ENCODE data around the gene PPBP.

DNA sequence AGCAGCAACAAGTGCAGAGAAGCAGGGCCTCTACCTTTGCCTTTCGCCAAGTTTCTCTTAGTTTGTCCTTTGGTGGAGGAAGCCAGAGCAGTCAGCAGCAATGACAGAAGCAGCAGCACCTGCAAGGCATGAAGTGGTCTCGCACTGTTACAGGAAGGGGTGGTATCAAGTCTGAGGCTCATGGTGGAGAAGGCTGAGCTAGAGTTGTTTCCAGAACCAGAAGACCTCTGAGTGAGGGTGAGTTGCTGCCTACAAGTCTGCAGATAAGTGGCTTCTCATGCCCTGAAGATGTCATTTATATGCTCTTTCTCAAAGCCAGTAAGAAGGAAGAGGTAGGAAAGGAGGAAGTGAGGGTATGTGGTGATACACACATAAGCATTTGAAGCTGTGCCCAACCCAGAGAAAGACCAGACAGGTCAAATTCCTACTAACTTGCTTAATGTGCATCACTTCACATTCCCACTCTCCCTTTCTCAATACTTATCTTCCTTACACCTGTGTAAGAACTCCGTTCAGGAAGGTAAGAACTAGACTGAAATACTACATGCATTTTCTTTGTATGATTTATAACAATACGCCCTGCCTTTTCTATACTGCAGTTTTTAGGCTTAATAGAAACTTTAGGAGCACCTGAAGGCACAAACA, at the start of gene PPBP:
TSS of gene PPBP (minus strand) at position 269 of the 645 bp plus-strand sequence.
- RRBS = no CpG with 5 or more reads among the region's 4 CpGs

- RRBS = no CpG with 5 or more reads among the region's 4 CpGs
Observed at GRCh38 chr4:74096313-74096625, 2.7 kb downstream of the CXCL2 start.

- RRBS = no CpG with 5 or more reads among the region's 6 CpGs
Observed at GRCh38 chr4:74105431-74106172, 6.6 kb upstream of the CXCL2 start.

DNA sequence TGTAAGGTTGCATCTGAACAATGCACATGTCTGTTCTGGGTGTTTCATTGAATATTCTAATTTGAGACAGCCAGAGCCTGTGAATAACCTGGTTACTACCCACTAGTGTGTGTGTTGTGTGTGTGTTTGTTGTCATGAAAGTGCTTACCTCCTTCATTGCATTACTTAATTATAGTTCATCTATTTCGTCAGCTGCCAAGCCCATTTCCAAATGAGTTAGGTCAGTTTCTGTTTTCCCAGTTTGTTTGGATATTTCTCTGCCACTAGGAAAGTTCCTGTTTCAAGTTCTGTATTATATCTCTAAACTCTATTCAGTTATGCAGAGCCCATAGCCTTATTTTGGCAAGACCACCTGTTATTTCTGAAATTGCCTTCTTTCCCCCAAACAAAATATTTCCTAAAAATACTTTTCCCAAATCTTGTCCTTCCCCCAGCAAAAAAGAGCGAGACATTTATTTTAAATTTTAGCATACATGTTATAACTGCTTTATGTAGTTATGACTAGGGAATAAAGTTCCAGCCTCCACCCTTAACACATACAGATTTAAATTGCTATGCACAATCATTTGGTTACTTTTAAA, 1.8 kb downstream of the EREG start:
- RRBS = no CpG with 5 or more reads among the region's 2 CpGs

DNA sequence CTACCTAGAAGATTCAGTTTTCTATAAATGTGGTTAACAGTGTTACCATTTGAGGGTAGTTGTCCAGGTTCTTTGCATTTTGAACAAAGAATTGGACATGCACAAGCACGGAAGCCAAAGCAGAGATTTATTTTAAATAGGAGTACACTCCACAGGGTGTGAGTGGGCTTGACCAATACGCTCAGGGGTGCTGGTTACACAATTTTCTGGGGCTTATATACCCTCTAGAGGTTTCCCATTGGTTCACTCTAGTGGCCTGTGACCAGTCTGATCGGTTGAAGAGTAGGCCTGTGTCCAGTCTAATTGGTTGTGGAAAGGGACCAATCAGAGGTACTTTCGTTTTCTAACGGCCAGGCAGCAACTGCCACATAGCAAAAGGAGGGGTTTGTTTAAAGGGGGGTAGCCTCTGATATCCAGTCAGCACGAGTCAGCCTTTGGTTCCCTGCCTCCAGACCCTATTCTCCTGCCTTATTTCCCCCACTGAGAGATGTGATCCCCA, 11.4 kb upstream of the AREG start:
- RRBS = no CpG with 5 or more reads among the region's 6 CpGs

DNA sequence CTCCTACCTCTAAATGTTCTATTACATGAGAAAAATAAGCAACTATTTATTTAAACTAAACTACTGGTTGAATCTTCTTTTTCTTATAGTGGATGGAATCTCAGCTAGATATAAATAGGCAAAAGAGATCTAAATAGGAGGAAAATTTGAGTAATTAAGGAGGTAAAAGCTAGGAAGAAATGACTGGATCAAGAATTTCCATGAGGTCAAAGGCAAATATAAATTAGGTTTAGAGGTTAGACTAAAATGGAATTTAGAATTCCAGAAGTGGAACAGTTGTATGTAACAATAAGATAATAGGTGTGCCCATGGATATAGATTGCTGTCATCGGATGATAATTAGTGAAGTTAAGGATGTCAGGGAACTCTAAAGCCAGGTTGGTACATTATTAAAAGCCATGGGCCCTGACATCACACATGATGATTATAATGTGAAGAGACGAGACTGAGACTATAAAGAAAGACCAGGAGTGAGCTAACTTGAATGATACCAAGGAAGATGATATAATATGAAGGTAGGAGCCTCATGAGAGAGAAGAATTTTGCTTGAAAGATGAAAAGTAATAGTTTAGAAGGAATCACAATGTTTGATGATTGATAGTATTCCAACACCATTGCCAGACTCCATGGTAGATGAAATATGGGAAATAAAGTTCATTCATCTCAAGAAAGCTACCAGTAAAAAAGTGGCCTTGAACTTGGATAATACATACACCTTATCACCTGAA, 49.7 kb upstream of the PARM1 start:
- RRBS = no CpG with 5 or more reads among the region's 2 CpGs

DNA sequence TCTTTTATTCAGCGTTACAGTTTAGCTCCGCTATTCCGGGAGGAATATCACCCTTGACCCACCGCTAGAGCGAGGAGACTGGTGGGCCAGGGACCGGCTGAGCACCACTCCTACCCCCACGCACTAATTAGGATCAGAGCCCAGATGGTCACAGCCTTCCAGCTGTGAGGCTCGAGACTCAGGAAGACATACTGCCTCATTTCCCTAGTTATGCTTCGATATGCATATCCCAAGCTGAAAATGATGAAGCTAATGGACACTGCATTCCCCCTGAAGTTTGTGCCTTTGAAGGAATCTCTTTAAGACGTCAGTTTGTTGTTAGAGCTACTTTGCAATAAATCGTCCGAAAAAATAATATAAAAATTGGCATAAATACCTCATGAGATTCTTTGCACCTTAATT, 2.1 kb downstream of the PARM1 start:
- RRBS = 6% methylated on average over 6 of the region's 12 CpGs

GRCh38 chr4:75249841-75250275, 264.3 kb downstream of the RCHY1 start:
- RRBS = no CpG with 5 or more reads among the region's 2 CpGs

GRCh38 chr4:75512068-75513088, 1.8 kb downstream of the RCHY1 start:
- RRBS = no CpG with 5 or more reads among the region's 6 CpGs

DNA sequence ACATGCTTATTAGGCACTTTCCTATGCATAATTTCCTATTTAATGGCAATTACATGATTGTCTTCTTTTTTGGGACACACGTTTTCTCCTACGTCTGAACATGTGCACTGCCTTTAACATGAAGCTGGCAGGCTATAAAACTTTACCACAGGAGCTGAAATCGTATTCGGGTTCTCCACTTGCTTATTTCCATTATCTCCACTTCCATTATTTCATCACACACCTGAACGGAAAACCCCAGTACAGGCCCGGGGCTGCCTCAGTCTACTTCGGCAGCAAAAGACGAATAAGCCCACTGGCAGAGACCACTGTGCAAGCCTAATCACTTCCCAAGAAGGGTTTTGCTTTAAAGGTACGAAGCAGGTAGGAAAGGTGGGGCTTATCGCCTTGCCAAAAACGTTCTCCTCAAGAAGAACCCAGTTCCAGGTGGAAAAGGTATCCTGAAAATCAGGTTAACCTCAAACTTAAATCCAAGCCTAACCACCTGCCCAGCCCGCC, 507 bp downstream of the RCHY1 start:
- RRBS = no CpG with 5 or more reads among the region's 12 CpGs

DNA sequence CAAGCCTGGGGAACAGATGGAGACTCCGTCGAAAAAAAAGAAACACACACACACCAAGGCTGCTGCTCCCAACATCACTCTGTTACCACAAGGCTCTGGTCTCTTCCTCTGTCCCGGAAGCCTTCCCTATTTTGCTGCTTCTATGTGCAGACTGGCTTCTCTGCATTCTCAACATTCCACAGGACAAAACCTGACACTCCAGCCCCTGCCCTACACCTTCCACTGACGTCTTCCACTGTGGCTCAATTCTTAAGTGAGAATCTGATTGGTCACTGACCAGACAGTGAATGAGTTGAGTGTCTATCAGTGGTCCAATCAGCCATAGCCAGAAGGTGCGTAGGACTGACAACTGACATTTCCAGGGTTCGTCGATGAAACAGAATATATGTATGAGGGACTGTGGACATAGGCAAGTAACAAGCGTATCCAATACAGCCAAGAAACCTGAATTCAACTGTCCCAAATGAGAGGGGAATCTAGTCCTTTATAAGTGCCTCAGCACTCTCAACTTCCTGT, 6.0 kb downstream of the ODAPH start:
- RRBS = no CpG with 5 or more reads among the region's 8 CpGs

GRCh38 chr4:76011475-76012523, 4.5 kb upstream of the CXCL9 start:
- RRBS = no CpG with 5 or more reads among the region's 20 CpGs

DNA sequence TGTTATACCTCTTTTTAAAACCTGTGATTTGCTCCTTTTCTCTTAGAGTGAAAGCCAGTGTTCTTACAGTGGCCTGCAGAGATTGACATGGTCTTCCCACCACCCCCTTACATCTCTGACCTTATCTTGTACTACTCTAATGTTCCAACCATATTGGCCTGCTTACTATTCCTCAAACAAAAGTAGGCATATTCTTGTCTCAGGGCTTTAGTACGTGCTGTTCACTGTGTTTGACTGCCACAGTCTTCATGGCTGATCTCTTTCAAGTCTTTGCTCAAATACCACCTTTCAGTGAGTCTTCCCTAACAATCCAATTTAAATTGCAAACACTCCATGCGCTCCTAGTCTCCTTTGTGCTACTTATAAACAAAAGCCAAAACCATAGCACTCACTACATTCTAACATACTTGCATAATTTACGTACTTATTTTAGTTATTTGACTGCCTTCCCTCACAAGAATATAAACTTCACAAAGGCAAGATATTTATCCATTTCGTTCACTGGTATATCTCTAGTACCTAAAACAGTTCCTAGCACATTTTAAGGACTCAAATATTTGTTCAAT, 1.8 kb upstream of the ART3 start:
- RRBS = no CpG with 5 or more reads among the region's 4 CpGs

DNA sequence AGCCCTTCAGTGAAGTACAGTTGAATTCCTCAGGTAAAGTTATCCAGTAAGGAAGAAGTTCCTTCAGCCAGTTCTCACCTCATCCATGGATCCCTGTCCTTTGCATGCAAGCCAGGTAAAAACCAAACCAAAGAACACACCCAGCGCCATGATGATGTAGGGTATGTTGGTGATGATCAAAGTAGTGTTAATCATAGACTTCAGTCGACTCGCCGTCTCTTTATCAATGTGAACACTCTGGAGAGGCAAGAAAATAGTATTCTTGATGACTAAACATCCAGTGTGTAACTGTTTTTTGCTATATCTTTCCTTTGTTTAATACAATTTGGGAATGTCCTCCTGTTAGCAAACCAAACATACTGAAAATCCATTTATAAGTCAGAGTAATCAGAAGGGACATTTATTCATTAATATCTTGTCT, 15.0 kb upstream of the NUP54 start:
- RRBS = no CpG with 5 or more reads among the region's 4 CpGs

GRCh38 chr4:76235930-76236098, 15.7 kb upstream of the FAM47E start:
- RRBS = no CpG with 5 or more reads among the region's 1 CpG

DNA sequence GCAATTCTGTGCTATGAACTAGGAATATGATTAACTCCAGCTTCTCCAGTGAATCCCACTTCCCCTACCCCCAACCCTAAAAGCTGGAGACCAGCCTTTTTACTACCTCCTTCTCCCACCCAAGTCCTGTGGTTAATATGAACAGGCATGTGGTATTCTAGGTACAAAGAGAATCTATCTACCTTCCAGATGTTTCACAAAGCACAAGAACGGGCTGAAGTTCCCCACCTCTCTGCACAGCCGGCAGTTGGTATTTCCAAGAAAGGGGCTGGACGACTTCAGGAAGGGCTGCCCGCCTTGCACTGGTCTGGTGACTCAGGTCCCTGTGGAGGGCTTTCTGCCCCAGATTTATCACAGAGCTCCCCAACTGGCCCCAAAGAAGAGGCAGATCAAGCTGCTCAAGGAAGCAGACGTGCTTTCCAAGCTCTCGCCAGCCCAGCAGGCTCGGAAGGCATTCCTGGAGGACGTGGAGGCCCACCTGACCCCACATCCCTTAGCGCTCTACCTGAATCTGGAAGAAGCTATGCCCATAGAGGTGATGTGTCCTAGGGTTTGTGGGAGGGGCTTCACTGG, 4.6 kb downstream of the FAM47E start:
- RRBS = no CpG with 5 or more reads among the region's 9 CpGs

- RRBS = 12% methylated on average over 2 of the region's 9 CpGs
Observed at GRCh38 chr4:76546560-76547439, 111.8 kb downstream of the SHROOM3 start.

DNA sequence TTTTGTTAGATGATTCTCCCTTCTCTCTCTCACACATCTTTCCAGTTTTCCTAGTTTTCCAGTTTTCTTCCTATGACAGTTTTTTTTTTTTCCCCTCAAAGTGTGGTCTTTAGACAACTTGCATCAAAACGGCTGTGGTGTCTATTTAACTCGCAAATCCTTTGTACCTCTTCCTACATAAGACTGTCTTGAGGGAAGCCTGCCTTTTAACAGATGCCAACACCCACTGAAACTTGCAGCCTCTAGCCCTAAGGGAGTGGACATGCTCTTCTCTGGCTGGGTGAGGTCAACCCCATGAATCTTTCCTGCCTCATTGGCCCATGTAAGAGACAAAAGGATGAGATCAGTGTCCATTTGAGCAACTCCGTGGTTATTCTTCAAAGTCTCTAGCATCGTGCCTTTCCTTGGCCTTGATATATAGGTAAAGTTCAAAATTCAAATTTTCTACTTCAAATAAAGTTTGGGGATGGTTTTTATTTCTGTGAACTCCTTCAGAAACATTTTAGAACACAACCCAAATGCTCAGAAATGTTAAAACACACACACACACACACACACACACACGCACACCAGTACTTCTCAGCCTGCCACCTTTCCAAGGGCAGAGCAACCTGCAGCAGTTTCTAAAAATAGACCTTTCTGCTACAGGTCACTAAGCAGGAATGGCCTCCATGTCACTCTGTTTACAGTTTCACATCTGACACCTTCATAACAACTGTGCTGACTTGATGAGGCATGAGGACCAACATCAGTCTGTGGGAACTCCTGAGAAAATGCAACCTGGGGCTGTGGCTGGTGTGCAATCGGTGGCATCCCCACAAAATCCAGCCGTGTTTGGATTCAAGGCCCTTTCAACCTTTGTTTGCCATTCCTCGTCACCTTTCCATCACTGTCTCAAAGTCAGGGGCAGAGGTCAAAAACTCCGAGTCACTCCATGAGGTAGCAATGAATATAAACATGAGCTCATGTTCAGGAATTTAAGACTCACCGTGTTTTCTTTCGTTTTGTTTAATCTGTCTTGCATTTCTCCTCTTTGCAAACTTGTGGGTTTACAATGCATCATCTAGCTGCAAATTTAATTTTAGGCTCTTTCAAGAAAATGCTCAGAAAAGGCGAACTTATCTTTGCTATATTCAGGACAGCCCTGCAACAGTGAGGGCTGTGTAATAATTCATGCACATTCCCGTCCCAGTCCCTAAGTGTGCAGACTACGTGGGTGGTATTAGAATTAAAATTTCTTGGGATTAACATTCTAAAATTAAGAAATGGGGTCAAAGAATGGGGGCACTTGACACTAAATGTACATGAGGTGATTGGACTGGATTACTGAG, 135.1 kb downstream of the SHROOM3 start:
- RRBS = no CpG with 5 or more reads among the region's 14 CpGs

DNA sequence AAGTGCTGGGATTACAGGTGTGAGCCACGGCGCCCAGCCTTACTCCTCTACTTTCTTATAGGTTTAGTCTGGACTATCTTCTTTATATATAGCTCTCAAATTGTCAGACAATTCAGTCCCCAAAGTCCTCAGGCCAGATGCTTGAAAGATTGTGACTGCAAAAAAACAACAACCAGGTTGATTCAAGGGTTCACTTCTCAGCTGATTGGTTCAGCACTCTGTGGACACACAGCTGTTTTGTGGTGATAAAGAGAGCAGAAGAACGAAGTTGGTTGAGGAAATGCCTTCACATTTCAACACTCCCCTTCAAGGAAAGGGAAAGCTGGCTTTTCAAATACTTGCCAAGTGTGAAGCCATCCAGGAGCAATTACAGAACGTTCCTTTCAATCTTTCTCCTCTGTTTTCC, 166.7 kb downstream of the SHROOM3 start:
- RRBS = no CpG with 5 or more reads among the region's 4 CpGs

GRCh38 chr4:76703825-76705138, 193.7 kb downstream of the SOWAHB start:
- RRBS = no CpG with 5 or more reads among the region's 7 CpGs

All from iris pigment epithelial cell (primary cell).